CD14-positive monocyte (primary cell): Measurements from ENCODE around the gene PYCR2.

DNA sequence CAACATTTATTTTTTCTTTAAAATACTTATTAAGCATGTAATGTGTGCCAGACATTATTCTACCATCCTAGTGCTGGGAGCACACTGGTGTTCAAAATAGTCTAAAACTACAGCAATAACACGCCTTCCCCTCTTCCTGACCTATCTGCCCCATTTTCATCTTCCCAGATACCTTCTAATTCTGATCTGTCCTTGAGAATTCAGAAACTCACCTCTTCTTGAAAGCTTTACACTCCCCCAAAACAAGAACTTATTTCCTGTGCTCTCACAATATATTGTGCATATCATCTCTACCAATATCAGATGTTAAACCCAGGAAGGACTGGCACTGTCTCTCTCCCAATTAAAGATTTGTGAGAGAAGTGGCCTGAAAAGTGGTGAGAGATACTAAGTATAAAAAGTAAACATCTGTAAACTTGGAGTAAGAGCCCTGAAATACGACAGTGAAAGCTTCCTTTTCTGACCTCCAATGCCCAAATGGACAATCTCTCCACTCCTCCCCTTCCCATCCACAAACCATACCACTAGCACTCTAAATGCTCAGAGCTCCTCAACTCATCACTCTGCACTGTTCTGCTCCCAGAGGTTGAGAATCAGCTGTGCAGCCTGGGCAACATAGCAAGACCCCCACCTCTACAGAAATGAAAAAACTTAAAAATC is 77.3 kb downstream of the ENAH start:
- CAGE, long polyA plus RNA: no peak

DNA sequence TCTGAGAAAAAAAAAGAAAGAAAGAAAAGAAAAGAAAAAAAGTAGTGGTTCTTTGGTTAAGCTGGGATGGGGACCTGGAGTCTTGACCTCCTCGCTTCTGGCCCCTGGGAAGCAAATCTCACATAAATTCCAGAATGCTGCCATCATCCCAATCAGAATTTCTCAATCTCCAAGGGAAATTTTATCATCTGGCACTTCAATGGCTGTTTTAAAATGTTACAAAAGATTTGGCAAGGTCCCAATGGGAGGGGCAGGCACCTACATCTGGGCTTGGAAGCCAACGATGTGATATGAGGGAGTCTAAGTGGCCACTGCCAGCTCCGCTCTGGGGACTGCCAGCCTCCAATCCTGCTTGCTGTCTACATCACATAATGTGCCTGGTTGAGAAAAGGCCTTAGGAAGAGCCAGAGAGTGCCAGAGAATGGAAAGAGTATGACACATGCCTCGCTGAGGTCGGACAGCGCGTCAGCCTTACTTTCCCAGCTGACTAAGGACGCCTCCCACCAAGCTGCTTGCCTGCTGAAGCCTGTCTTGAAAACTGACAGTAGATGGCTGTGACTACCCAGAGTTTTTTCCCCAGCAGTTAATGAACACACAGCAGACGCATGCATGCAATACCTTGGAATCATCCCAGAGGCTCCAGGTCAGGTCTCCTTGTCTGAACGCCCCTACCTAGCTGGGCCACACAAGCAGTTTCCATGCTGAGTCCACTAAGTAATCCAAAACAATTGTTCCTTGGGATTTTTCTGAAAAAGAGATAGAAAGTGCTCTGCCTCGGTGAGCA is 41.9 kb upstream of the SRP9 start:
- CAGE, long polyA plus RNA: no peak

DNA sequence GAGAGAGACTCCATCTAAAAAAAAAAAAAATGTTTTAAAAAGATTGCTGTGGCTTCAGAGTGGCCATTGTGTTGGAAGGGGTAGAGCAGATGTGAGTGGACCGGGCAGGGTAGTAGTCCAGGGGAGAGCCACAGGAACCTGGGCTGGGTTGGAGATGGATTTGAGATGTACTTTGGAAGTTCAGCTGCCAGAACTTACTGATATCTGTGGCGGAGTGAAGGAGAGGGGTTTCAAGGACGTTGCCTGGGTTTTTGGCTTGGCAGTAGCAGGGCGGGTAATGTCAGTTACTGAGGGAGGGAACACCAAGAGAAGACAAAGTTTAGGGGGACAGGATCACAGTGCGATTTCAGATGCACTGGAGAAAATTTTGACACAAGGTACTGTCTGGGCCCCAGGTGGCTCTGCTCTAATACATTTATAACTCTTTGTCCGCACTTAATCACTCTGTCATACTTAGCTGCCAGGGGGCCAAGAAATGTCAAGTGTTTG is 9.5 kb downstream of the EPHX1 start:
- CAGE, long polyA plus RNA: no peak

DNA sequence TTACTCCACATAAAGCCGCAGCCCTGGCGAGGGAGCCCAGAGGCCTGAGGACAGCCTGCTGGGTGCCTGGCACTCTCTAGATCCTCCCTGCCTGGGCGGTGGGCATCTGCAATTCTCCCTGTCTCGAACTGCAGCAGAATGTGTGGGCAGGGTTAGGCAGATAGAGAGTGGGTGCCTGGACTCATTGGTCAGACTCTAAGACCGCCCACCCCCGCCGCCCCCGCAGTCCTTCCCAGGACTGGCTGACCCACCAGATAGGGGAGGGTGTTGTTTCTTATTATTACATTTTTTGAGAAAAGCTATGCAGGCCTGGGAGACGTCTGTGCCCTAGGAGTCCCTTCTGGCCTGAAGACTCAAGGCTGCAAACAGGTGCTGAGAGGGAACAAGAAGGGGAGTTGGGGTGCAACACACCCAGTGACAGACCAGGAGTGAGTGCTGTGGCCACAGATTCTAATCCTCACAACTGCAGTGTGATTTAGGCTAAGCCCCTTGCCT is 14.1 kb downstream of the EPHX1 start:
- CAGE, long polyA plus RNA: no peak

DNA sequence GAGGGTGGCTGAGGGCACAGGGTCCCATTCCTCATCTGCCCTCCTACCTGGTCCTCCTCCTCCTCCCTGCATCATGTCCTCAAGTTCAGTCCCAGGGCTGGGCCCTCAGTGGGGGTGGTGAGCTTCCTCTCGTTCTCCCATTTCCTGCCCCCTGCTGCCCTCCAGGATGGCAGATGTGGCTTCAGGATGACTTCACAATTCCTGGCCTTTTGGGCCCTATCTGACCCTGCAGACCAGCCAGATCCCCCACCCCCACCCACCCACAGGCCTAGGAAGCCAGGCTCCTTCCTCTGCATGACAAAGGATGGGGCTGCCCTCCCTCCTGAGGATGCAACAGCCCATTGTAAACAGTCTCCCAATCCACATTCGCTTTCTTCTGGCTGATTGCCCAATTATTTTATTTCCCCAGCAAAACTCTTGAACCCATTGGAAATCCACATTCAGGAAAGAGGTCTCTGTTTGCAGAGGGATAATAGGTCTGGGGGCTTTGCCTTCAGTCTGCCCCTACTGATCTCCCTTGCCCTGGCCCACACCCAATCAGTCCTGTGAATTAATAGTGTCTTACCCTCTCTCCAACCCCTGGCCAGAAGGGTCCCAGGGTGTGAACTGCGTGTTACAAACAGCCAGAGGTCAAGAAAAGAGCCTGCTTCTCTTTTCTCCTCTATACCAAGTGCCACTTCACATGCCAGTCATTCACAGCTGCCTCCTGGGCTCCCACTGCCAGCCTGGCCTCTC is 10.4 kb upstream of the LEFTY1 start:
- CAGE, long polyA plus RNA: no peak

DNA sequence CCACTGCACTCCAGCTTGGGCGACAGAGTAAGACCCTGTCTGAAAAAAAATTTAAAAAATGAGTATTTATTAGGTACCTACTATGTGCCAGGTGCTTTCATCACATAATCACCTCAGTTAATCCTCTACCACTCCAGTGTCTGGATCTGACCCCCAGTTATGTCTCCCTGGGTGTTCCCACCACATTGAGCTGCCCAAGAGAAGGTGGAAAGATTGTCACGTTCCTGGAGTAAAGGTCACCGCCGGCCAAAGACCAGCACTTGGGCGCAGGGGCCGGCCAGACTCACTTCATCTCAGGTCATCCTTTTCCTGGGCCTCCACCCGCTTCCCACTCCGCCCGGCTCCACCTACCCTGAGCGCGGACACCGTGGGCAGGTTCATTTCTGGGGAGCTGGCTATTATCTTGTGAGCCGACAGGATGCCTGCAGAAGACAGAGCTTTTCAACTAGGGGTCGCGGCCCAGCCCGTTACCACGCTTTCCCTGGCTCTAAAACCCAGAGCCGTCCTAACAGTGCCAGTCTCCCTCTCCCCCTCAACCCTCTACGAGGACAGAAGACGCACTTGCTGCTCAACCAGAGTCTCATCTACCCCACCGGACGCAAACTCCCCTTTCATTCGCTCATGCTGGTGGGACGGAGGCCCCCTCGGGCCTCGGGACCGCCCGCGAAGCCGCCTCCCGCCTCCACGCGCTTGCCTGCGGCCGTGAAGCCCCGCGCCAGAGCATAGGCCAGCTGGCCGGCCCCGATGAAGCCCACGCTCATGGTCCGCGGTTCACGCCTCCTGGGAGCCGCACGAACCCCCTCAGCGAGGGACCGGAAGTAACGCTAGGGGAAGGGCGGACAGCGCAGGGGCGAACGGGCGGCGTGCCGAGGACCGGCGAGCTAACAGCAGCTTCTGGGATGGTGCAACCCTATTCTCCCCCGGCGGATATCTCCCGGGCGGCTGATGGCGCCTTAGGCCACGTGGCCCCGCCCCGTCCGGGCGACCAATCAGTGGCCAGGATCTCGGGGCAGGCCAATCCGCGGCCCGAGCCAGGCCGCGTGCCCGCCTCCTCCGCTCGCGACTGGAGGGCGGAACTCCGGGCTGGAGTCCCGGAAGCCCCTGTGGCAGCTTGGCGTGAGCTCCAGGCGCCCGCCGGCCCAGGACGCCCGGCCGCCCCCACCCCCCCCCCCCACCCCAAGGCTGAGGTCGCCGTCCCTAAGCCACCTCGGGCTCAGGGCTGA is at the start of gene PYCR2:
Gene PYCR2, minus strand, starts transcription at position 901 of the 1,223 bp plus-strand sequence.
- CAGE, long polyA plus RNA: no peak

DNA sequence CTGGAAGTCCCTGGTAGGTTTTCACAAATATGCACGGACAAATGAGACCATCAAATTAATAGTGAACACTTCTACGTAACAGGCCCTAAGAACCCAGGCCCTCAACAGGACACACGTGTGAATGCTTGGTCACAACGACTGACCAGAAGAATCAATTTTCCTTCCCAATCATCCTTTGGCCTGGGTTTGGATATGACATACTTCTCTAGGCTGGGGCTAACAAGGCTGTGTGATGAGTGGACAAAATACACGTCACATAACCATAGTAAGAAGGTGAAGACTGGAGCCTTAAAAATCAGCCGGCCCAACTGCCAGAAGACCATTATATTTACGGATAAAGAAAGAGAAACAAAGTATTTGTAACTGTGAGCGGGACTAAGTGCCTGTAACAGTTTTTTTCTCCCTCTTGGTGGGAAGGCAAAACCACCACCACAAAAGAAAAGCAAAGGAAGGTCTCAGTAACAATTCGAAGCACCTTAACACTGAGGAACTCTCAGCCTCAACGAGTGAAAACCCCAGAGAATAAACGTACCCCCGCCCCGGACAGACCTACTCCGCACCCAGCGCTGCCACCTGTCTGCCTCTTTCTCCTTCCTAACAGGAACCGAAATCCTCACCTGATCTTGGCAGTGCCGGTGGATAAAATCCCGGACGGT is 439 bp downstream of the SDE2 start:
- CAGE, long polyA plus RNA: no peak

- CAGE, long polyA plus RNA: no peak
These were observed 1.6 kb upstream of the SDE2 start for GRCh38 chr1:226000743-226001164.

DNA sequence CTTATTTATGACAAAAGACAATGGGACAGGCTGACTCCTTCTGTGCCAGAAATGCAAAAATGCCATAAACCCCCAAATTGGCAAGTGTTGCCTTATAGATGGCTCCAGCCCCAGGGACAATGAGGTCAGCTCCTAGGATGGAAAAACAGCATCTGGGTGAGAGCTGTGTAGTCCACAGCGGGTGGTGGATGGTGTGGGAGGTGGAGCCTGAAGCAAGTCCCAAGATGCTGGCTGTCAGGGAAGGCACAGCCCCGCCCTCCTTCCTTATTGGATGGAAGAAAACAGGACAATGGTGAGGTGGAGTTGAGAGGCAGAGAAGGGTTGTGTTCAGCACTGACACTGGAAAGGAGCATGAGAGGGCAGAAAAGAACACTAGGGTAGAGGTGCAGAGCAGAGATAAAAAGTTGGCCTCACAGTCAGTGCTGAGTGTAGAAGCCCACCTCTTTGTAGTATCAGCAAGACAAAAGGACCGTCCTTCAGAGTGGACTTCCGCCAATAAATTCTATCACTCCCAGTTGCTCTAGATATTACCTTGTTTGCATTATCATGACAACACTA is 3.6 kb upstream of the SDE2 start:
- CAGE, long polyA plus RNA: no peak

DNA sequence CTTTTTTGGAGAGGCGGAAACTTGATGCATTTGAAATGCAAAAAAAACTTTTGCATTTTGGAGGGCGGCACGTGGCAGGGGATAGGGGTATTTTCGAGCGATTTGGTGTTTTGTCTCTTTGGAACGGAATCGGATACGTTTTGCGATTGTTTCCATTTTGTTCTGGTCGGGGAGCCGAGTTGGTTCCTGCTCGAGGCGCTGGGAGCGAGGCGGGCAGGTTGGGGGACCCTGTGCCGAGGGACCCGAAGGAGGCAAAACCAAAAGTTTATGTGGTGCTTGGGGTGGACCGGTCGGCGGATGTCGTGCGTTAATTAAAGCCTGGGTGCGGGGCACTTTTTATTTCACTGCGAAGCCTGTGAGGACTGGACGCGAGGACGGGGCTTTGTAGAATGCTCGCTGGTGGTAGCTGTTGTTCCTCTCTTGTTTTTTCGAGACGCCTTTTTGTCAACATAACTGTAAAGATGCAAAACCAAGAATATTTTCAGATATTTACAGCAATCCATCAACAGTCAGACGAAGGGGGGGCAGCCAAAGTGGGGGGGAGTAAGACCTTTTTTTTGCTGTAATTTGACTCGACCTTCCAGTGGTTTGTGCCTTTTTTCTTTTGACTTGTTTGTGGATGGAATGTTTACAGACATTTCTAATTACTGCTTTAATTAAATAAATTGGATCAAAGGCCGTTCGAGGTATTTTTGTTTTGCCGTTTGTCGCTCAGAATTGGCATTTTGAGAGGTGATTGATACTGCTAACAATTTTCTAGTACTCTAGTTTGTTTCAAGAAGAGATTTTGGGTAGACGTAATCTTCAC is 1.1 kb downstream of the H3-3A start:
- CAGE, long polyA plus RNA: no peak

DNA sequence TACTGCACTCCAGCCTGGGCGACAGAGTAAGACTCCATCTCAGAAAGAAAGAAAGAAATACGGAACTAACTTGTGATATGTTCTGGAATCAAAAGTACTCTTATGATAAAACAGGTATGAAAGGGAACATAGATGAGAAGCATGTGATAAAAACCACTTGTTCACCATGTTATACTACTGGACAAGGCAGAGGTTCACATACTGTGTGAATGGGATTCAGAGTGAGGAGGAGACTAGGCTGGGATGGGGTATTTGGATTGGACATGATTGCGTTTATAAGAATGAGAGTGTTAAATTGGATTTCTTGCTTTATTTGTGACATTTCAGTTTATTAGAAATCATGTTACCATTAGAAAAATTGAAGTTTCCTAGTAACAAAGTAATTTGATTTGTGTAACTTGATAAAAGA is 8.2 kb downstream of the H3-3A start:
- CAGE, long polyA plus RNA: no peak

- CAGE, long polyA plus RNA: no peak
These were observed 58.1 kb downstream of the H3-3A start for GRCh38 chr1:226120680-226121034.

DNA sequence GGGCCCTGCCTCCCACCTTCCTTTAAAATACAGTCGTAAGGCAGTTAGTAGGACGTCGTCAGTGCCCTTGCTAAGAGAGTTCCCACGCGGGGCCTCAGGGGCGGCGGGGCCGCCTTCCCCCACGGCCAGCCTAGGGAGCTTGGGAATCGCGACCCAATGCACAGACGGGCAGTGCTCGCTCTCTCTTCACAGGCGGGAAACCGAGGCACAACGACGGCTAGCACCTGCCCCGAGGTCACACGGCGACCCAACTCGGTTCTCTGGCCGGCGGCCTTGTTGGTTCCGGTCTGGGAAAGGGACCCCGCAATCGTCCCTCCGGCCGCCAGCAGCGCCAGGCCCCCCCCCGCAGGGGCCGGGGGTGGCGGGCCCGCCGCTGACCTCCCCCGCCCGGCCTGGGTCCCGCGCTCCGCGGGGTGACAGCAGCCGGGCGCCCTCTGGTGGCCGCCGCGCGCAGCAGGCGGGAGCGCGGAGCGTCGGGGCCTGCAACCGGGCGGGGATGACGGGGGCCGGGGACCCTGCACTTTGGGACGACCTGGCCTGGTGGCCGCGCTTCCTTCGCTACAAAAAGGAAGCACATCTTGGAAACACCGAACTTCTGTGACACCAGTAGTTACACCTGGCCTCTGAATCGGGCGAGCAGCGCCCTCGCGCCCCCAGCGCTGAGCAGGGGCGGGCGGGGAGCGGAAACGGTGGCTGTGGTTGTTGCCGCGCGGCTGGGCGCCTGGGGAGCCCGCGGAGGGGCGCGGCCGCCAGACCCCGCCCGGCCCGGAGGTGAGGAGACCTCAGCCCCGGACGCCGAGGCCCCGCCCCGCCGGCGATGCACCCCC is 58.9 kb downstream of the H3-3A start:
- CAGE, long polyA plus RNA: no peak

DNA sequence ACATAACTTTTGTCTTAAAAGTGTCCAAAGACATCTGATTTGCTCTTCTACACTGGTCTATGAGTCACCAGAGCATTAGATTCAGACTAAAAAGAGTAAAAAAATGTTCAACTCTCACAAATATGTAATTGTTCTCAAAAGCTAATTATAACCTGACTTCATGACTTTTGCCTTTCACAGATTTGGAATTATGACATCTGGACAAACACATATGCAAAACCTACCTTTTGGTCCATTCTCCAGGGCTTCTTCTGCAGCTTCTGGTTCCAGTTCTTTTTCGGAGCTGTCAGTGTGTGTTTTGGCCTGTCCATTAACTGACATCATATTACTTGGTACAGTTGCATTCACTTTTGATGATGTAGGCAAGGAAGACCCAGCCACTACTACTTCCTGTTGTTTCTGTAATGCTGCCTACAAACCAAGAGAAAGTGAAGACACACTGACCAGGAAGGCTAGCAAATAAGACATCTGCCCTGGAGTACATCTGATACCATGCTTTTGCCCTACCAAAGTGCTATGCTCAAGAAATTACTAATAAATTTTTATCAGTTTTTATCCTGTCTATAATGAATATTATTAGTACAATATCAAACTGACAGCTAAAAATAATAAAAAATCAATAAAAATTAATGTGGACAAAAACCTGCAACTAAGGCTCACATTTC is 32.0 kb downstream of the ACBD3 start:
- CAGE, long polyA plus RNA: no peak

- CAGE, long polyA plus RNA: no peak
These were observed 533 bp downstream of the MIXL1 start for GRCh38 chr1:226223768-226224625.

DNA sequence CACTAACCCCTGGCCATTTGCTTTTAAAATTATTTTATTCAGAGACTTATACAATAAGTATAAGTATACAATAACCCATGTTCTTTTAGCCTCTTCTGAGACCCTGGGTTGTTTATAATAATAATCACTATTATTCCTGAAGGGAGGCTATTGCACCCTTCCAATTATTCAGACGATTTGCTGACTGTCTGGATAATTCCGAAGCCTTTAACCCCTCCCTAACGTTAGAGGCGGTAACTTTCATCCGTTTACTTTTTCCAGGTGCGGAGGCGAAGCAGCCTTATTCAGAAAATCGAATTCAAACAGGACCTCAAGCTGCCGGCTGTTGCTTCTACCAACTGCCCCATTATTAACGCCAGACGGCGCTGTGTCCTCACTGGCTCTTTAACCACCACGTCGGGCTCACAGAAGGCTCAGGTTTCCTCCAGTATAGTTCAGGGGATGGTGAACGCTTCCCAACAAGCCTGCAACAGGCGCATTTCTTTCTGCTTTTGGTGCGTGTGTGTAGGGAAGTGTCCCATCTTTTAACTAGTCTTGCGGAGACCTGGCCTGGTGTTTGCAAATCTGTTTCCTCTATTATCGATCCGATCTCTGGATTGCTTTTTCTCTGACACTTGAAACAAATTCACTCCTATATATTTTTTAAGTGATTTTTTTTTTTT is 923 bp upstream of the STUM start:
- CAGE, long polyA plus RNA: no peak

- CAGE, long polyA plus RNA: no peak
These were observed 82.7 kb downstream of the ITPKB start for GRCh38 chr1:226656205-226656935.

DNA sequence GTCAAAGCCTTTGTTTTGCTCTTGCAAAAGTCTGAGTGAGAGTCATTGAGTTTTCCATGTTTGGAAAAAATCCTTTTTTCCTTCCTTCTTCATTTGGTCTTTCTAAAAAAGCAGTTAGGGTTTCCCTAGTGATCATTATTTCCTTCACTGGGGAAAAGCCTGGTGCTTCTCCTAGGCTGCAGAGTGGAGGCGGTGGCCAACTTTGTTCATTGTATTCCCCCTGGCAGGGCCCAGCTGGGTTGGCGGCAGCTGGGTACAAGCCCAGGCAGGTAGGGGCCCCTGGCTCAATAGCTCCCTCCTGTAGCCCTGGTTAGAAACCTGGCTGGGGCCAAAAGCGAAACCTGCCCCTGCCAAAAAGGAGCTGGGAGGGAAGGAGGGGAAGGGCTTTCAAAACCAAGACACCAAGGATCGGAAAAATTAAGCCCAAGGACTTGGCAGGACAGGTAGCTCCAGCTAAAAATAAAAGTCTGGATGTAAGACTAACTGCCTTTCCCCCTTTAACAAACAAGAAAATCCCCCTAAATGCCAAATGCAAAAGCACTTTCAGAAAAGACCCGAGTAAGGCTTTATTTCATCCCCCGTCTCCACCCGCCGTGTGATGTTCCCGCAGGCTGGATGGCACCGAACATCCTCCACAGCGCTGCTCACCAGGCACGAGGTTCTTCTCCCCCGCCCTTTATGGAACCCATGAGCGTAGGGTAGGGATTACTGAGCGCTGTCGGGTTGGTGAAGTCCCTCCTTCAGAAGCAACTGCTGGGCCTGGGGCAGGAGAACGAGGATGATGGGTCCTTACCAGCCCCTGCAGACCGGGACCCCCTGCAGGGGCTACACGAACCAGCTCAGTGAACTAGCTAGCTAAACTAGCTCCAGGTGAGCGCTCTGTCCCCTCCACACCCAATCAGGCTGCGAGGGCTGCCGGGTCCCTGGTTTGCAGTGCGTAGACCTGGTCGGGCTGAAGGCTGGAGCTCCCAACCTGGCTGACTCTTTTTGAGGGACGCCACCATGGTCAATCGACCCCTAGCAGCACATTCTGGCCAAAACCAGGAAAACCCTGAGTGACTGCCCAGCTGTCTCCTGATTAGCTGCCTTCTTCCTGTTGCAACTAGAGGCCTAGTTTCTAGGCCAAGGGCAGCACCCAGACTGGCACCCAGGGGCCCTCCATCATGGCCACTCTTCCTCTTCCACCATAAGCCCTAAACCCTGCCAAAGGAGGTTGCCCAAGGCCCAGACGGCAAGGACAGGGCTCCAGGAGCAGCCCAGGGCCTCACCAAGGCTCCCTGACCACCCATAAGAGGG is 80.6 kb downstream of the ITPKB start:
- CAGE, long polyA plus RNA: no peak

DNA sequence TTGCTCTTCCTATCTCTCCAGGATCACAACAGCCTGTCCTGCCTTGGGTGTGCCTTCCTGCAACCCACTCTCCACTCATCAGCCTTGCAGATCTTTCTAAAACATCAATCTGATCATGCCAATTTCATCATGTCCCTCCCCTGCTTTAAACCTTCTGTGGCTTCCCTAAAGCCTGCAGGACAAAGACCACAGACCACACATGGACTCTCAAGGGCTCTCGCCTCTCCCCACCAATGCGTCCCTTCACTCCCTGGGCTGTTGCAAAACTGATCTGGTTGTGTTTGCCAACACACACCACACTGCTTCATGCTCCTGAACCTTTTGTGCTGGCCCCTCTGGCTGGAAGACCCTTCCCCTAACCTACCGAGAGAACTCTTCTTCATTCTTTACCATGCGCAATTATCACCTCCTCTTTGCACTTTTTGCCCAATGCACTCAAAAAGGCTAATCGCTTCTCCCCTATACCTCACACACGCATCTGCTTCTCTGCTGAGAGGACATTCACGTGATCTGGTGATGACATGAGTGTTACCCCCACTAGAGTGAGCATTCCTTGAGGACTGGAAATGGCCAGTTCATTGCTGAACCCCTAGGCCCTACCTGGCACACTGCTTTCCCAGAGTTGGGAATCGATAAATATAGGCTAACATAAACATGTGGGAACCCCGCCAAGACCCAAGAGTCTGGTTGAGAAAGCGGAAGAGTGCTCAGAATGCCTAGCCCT is 72.2 kb downstream of the ITPKB start:
- CAGE, long polyA plus RNA: no peak

DNA sequence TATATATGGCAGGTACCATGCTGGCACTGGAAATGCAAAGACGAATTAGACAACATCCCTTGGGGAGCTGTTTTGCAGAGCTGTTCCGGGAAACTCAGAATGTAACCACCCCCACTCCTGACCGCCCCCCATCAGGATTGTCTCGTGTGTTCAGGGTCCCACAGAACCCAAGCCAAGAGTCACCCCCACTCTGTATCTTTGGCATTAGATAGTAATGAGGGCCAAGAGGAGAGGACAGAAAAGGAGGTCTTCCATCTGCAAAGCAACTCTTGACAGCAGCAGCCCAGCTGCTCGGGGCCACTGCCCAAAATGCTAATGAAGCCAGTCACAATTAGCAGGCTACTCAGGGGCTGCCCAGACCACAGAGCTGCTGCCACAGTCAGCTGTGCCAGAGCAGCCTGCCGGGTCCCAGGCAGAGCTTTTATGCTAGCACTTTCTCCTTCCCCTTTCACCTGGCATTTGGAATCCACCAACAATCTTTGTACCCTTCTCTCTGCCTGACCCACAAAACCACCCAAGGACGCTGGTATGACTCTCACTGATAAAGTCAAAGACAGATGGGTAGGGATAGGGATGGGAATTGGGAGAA is 50.7 kb downstream of the ITPKB start:
- CAGE, long polyA plus RNA: no peak